Airway epithelial cell (primary cell): Measurements from ENCODE around the genes SRSF10 and RHCE.

DNA sequence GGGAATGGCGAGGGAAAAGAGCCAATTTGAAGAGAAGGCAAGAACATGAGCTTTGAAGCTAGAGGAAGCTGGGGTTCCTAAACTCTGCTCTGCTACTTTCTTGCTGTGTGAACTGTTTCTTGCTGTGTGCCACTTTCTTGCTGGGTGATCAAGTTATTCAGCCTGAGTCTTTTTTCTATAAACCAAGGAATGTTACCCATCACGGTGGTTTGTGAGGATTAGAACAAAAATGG is 3.7 kb downstream of the ID3 start:
- RAMPAGE, long total RNA: no peak

DNA sequence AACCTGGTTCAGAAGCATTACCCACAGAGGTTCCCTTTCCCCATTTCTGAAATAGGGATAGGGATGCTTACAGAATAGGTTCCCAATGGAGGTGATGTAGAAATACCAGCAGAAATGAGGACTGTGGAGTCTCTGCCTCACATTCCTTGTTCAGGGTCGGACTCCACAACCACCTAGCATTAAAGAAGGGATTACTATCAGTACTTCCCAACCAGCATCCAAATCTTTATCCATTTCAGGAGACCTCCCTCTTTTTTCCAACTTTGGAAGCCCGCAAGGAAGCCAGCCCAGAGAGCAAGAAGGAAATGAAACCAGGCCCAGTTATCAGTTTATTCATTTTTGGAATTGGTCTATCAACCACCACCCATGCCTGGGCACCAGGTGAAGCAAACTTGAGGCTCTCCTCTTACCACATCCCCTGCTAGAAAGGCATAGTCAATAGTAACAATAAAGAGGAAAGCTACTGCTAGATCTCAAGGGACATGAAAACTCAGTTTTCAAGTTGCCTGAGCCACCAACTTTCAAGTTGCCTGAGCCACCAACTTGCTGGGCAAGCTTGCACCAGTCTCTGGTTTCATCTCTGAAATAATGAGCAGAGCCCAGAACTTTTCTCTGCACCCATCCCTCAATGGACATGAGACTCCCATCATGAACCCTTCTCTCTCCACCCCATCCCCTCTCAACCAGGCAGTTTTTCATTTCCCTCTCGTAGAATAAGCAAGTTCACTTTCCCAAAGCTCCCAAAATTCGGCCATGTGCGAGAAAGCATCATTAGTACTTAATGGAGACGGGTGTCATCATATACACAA is 2.0 kb downstream of the ID3 start:
- RAMPAGE, long total RNA: no peak

DNA sequence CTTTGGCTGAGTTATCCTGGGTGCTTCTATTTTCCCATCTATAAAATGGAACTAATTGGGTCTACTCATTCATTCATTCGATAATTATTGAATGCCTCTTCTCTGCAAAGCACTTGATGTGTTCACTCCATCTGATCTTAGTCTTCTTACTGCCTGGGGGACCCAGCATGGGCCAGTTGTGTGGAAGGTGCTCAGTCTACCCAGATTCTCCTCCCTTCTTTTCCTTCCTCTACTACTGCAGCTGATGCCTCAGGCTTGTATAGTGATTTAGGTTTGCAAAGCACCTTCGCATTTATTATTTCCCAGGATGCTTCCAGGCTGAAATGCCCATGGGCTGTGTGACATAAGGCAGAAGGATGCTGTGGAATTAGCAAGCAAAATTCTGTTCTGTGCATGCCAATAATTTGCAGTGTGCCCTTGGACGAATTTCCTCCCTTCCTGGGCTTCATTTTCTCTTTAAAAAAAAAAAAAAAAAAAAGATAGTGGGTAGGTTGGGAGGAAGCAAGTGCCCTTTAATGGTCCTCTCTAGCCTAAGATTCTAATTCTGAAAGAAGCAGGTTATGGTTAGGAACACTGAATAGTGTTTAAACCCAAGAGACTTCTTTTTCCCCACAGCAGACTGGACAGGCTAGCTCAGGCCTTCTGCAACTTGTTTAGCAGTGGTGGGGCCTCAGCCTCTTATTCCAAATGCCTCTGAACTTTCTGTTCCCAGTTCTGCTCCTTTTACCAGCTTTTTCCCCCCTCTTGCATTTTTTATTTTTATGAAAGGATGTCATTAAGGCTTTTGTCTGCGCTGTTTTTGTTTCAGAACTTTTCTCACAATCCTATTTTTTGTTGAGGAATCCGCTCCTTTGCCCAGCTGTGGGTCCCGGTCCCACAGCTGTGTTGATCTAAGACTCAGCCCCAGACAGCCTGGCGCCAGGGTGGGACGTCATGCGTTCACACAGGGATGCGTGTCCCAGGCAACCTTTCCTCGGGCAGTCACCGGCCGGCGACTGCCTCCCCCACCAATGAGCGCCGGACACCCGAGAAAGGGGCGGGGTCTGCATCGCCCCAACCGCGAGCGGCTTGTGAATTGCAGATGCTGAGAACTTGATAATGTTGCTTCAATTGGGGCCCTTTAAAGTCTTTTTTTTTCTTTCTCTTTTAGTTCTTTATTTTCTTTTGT is 2.6 kb upstream of the ID3 start:
- RAMPAGE, long total RNA: no peak

GRCh38 chr1:23612580-23613907 is 53.7 kb upstream of the ID3 start:
- RAMPAGE, long total RNA: no peak

GRCh38 chr1:23693456-23694083 is 2.0 kb downstream of the RPL11 start:
- RAMPAGE, long total RNA: no peak

- RAMPAGE, long total RNA: no peak
These were observed 11.9 kb upstream of the ELOA start for GRCh38 chr1:23731299-23731793.

DNA sequence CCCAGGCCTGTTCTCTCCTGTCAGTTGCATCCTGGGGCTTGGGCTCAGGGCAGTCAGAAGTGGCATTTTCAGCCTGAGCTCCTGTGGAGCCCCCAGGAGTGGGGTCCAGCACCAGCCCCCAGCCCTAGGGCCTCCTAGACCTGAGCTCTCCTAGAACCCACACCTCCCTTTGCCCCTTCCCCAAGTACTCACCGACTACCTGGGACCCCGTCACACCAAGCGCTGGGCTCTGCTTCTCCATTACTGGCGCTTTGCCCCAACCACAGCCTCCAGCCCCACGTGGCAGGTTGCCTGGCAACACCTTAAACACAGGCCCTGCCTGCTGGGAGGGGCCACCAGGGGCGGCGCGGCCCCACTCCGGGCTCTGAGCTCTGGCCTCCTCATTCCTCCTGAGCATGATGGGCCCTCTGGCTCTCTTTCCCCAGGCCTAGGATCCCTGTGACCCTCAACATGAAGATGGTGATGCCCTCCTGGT is 2.4 kb downstream of the LYPLA2 start:
- RAMPAGE, long total RNA: no peak

DNA sequence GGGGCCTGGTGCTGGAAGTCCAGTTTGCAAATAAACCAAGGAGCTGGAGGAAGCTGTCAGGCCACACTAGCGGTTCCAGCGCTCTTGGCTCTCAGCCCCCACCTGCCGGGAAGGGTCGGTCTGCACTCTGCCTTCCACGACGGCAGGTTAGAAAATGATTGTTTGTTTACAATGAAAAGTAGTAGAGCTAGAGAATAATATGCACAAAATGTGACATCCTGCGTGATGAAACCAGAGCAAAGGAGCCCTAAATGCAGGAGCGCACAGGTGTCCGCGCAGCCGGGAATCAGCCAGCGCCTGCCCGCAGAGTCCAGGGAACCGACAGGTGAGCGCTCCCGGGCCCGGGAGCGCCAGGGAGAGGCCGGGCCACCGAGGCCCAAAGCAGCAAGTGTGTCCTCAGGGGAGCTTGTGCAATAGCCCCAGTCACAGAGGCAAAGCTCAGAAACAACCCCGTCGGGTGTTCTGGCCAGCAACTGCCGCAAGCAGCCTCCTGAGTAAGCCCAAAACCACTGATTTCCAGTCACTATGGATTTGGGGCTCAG is 723 bp upstream of the GALE start:
- RAMPAGE, long total RNA: no peak

- RAMPAGE, long total RNA: start-site peak on the minus strand at chr1:23980291-23980395, 6,972 and 2,857 reads in 2 replicates
These were observed at the start of gene SRSF10 for GRCh38 chr1:23980201-23981153. Gene SRSF10 (minus strand): TSS chr1:23980327.

- RAMPAGE, long total RNA: no peak
These were observed 6.2 kb downstream of the MYOM3 start for GRCh38 chr1:24105689-24106248.

- RAMPAGE, long total RNA: no peak
These were observed 3.2 kb downstream of the GRHL3 start for GRCh38 chr1:24322150-24322899.

DNA sequence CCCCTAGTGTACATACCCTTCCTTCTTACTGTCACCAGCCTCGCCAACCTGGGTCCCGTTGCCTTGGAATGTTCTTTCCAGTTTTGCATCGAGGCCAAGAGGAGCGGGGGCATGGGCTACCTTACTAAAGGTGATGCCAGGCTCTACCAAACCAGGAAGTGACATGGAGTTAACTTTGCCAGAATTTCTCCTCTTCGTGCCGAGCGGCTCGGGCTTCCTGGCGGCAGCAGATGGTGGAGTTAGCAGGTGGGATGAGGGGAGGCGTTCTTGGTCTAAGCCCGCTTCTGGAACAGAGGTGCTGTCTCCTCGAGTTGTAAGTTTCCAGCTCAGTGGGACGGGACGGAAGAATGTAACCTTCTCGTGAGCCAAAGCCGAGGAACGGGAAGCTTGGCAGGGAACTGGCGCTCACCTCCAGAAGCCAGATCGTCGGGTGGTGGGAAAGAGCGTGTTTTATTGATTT is 415 bp downstream of the NIPAL3 start:
- RAMPAGE, long total RNA: no peak

DNA sequence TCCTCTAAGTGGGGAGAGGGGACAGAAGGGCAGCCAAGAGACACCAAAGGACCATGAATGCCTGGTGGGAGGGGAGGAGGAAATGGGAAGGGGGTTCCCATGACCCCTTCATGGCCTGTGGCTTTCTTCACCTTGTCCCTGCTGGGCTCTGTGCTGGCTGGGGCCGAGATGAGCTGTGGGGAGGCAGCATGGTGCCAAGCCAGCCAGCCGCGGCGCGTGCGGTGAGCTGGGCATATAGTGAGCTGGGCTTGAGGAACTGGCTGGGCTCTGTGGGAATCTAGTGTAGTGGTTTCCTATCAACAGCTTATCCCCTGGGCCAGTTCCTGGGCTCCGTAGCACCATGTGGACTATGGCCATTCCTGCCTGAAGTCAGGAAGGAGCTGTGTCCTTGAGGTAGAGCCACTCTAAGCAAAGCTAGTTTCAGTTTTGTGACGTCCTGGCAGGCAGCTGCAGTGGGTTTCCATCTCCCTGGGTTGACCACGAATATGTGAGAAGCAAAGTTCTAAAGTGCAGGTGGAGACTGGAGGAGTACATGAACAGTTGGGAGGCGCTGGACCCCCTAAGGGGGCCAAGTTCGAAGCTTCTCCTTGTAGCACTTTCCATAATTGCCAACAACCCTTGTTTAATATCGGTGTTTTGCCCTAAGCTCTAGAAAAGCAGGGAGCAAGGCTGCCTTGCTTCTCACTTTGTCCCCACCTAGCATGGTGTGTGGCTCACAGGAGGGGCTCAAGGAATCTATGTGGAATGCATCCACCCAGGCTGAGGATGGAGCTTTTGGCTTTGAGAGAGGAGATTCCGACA is 1.9 kb downstream of the NCMAP start:
- RAMPAGE, long total RNA: no peak

- RAMPAGE, long total RNA: no peak
These were observed 12.1 kb downstream of the NCMAP start for GRCh38 chr1:24567825-24568522.

DNA sequence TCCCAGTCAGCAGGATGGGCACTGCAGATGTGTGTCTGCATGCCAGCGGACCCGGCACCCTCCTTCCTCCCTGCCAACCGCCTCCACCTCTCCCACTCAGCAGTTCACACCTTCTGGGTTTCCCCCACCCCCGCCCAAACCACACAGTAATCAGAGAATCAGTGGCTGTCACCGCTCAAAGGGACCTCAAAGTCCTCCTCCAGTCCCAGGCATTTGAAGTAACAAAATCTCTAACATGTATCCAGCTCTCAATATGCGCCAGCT is 5.0 kb downstream of the RUNX3 start:
- RAMPAGE, long total RNA: no peak

DNA sequence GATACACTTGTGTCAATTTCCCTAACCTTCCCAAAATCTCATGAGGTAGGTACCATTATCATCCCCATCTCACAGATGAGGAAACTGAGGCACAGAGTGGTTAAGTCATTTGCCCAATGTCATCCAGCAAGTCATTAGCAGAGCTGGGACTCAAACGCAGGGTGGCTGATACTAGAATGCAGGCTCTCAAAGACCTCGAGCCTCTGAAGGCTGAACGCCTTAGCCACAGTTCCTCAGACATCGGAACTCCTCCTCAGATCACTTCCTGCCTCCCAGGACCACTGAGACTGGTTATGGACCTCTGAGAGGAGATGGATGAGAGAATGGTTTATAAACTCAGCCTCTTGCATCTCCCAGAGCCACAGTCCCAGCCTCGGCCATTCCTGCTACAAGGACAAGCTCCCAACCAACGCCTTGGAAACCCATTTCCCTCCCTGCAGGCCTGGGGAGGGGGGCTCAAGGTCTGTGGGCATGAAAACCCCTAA is 4.6 kb downstream of the RUNX3 start:
- RAMPAGE, long total RNA: no peak

DNA sequence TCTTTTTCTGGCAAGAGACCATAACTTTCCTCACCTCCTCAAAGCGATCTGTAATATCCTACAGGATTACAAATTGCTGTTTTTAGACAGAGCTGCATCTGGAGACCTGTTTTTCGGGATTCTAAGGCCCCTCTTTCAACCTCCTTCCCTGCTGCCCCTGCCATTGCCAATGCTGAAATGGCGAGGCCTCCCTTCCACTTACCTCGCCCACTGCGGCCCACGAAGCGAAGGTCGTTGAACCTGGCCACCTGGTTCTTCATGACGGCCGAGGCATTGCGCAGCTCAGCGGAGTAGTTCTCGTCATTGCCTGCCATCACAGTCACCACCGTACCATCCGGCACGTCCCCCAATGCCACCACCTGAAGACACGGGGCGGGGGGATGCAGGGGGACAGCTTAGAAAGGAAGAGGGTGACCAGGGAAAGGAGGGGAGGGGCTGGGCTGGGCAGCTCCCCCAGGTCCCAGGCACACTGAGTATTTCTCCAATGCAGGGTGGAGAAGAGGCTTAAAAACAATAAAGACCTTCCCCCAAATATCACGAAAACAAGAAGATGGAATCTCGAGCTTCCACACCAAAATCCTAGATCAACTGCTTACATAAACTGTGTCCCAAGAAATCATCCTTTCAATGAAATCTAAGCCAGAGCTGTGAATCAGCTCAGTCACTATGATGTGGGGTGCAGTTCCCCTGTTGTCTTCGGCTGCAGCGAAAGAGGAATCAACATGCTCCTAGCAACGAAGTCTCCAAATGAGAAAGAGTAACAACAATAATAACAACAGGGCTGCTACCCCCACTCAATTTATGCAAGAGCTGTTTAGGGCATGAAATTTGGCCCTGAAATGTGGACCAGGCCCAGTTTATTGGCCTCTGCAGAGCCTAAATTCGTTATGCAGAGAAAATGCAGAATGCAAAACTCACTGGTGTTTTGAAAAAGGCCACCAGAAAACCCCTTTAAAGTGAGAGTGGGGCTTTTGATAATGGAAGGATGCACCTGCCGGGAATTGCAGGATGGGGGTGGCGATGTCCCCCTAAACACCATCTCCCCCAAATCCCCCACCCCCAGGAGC is 2.4 kb downstream of the RUNX3 start:
- RAMPAGE, long total RNA: no peak

DNA sequence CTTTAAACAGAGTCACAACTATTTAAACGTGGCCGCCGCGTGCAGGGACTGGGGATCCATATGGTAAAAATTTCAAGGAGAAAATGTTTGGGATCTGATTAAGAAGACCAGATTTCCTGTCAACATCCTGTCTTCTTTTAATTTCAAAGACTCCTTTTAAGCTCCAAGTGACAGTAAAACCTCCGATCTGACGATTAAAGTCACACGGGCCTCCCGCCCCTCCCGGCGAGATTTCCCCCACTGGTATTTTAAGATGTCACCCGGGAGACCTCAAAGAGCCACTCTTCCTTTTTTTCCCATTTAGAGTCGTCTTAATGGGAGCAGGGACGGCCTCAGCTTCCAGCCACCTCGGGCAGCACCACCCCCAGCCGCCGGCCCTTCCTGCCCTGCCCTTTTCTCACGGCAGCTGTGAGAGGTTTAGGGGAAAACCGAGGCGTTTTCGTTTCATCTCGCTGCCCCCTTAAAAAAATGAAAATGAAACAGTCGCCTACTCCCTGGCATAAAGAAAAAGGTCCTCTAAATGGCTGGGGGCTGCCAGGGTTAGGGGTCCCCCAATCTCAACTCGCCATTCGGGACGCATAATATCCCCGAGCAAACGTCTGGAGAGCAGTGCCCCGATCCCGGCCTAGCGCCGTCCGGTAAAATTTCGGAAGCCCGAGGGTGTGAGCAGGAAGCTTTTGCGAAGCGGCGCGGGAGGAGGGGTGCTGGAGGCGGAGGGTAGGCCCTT is 1.4 kb downstream of the RUNX3 start:
- RAMPAGE, long total RNA: no peak

GRCh38 chr1:24991560-24992328 is 61.7 kb upstream of the RUNX3 start:
- RAMPAGE, long total RNA: no peak

- RAMPAGE, long total RNA: no peak
These were observed at the start of gene RHCE for GRCh38 chr1:25420628-25421067. Gene RHCE (minus strand): TSS chr1:25420825.